SK-MEL-5 (cell line): ENCODE data around the genes PRELID1 and DDX41.

DNA sequence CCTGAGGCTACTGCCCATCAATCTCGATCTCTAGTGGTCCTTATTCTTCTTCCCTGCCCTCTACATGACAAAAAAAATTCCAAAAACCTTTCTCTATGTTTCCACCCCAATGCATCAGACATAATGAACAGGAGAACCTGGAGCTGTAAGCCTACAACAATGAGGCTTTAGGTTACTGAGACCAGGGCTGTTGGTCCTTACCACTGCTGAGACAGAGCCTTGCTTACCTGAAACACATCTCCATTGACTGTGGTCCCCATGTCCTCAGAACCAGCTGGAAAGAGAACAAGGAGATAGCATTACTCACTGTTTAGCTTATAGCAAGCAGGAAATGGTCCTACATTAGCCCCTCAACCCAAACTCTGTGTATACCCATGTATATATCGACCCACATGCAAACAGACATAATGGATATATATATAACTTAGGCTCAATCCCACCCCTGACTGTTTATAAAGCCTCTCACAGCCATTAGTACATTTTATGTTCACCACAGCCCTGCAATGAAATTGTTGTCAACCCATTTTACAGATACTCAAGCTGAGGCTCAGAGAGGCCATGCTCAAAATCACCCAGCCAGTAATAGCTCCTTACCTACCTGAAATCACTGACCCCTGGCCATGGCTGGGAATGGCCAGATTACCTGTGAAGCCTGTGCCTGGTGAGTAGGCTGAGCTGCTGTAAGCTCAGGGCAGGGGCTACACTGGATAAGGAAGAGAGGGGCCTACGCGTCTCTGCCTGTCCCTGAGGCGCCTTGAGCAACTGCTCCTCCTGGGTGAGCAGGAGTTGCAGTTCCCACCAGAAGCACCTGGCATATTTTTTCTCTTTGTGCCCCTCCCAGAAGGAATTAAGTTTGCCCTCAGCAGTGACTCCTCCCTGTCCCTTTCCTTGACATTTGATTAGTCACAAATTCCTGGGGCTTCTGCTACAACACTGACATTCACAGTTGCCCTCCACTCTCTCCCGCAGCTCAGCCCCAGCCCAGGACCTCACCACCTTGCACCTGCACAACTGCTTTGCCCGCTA, 6.0 kb downstream of the CLTB start:
RAMPAGE:
- cytosol, long total RNA, result no peak
- long total RNA, result no peak
- nucleus, long total RNA, result no peak

DNA sequence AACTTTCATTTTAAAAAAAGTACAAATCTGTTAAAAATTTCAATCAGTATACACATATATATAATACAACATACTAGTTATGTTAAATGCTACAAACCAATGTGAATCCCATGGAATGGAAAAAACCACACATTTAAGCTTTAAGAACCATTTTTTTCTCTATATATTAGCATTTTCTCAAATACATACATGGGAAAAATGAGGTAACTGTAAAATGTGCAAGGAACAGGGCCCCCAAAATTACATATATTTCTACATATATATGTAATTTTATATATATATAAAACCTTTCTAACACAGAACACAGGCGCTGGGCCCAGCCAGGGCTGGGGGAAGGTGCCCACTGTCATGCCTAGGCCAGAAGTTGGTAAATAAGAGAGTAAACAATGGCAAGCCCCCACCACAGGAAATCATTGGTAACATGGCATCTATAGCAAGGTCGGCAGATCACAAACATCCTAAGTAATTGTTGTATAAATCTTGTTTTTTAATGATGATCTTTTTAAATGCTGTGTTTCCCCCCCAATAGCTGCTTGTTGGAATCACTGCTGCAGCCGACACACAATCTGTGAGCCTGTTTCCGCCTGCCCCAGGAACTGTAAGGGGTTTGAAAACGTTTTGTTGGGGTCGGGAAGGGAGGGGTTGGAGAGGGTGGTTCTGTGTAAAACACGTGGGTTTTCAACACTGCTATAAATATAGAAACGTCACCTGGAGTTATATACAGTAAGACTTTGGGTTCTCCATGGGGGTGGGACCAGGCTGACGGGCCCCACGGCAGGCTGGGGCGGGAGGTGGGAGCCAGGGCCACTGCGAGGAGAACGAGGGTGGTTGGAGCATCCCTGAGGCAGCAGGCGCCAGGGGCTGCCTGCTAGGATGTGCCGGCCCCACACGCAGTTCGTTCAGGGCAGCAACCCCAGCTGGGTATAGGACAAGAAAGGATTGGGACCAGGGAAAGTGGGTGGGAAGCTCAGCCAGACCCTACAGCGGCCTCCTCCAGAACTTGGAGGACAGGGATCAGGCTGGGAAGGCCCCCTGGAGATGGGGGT, 10.1 kb downstream of the RNF44 start:
RAMPAGE:
- cytosol, long total RNA, result no peak
- long total RNA, result no peak
- nucleus, long total RNA, result no peak

DNA sequence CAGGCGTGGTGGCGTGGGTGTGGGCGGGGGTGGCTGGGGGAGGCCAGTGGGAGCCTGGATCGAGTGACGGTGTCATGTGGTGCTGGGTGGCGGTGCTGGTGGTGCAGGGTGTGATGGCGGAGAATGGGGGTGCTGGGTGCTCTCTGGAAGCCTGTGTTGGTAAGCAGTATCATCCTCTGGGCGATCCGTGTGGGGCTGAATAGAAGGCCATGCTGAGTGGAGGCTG, 27.0 kb downstream of the CDHR2 start:
RAMPAGE:
- cytosol, long total RNA, result no peak
- long total RNA, result no peak
- nucleus, long total RNA, result no peak

DNA sequence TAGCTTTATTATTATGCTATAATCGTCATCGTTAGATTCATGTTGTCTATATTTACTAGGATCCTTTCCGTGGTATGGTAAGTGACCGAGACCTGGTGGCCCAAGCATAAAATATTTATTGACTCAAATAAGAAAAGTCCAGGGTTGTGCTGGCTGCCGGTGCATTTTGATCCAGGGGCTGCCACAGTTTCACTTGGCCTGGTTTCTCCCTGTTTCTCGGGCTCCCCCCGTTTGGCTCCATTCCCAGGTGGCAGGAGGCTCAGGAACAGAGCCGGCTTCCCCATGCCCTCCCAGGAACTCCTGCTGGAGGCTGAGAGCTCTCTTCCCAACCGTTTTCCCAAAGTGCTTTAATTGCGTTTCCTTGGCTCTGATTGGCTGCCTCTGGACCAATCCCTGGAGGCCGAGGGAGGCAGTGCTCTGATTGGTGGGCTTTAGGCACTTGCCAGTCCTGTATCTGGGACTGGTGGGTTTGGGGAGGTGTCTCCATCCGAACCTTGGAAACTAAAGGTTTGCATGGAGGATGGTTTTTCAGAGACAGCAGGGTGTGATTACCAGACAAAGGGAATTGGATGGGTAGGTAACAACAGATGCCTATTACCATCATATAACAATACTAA, 4.8 kb downstream of the TSPAN17 start:
RAMPAGE:
- cytosol, long total RNA, result no peak
- long total RNA, result no peak
- nucleus, long total RNA, result no peak

RAMPAGE:
- cytosol, long total RNA, result no peak
- long total RNA, result no peak
- nucleus, long total RNA, result no peak
Observed at GRCh38 chr5:176817848-176818820, 7.8 kb downstream of the UNC5A start.

RAMPAGE:
- cytosol, long total RNA, result no peak
- long total RNA, result no peak
- nucleus, long total RNA, result no peak
Observed at GRCh38 chr5:177086297-177086767, 383 bp upstream of the FGFR4 start.

DNA sequence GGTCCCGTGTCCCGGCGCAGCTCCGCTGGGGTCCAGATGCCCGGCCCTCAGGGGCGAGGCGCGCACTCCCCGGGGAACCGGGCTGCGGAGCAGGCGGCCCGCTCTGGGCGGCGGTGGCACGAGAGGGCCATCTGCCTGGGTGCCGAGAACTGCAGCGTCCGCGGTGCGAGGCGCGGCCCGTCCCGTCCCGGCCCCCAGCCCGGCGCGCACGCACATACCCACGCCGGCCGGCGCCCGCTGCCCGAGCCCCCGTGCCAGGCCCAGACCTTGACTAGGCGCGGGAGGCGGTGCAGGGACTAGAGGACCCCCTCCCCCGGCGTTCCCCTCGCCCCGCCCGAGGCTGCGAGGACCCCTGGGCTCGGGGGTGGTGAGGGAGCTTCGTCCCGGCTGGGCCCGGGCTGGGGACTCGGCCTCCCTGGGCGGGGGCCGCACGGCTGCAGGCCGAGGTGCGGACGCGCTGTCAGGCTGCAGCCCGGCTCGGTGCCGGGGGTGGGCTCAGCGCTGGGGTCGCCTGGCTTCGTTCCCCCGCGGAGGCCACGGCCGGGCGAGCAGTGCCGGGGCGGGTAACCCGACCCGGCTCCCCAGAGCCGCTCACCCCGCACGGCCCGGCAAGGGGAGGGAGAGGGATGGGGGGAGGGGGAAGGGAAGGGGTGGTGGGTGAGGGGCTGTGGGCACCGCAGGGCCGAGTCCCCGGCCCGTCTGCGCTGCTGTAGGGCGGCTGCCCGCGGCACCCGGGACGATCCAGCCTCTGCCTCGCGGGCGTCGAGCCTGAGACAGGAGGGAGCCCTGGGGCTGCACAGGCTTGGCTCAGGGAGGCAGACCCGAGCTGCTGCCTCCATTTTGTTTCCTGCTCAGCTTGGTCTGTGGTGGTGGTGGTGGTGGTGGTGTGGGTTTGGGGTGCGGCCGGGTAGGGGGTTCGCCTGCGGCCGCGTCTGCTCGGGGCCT, 1.1 kb upstream of the NSD1 start:
RAMPAGE:
- cytosol, long total RNA, result no peak
- long total RNA, result no peak
- nucleus, long total RNA, result no peak

GRCh38 chr5:177144052-177144661, 10.6 kb downstream of the NSD1 start:
RAMPAGE:
- cytosol, long total RNA, result no peak
- long total RNA, result no peak
- nucleus, long total RNA, result no peak

DNA sequence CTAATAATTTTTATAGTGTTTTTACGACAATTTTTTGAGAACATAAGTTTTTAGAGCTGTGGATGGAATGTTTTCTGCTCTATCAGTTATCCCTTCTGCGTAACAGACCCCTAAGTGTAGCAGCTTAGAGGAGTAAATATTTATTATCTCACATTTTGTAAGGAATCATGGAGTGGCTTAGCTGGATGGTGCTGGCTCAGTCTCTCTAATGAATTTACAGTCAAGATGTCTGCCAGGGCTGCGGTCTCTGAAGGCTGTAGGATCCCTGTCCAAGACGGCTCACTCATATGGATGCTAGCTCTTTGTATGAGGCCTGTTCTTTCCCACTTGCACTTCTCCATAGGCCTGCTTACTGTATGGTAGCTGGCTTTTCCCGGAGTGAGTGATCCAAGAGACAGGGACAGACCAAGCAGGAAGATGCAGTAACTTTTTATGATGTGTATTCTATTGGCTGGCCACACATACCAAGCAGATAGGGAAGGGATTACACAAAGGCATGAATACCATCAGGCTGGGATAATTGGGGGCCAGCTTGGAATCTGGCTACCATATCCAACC, 20.3 kb downstream of the NSD1 start:
RAMPAGE:
- cytosol, long total RNA, result no peak
- long total RNA, result no peak
- nucleus, long total RNA, result no peak

DNA sequence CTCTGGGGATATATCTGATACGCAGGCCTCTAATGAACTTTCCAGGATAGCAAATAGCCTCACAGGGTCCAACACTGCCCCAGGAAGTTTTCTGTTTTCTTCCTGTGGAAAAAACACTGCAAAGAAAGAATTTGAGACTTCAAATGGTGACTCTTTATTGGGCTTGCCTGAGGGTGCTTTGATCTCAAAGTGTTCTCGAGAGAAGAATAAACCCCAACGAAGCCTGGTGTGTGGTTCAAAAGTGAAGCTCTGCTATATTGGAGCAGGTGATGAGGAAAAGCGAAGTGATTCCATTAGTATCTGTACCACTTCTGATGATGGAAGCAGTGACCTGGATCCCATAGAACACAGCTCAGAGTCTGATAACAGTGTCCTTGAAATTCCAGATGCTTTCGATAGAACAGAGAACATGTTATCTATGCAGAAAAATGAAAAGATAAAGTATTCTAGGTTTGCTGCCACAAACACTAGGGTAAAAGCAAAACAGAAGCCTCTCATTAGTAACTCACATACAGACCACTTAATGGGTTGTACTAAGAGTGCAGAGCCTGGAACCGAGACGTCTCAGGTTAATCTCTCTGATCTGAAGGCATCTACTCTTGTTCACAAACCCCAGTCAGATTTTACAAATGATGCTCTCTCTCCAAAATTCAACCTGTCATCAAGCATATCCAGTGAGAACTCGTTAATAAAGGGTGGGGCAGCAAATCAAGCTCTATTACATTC, 76.6 kb downstream of the NSD1 start:
RAMPAGE:
- cytosol, long total RNA, result no peak
- long total RNA, result no peak
- nucleus, long total RNA, result no peak

RAMPAGE:
- cytosol, long total RNA, result start-site peak on the minus strand at chr5:177303701-177303715, 33 and 35 reads in 2 replicates
- long total RNA, result no peak
- nucleus, long total RNA, result start-site peak on the minus strand at chr5:177303684-177303712, 183 and 71 reads in 2 replicates
Observed at GRCh38 chr5:177303493-177304154, at the start of gene PRELID1. Gene PRELID1 (plus strand): TSS chr5:177303799.

GRCh38 chr5:177432663-177433076, 6.2 kb downstream of the GRK6 start:
RAMPAGE:
- cytosol, long total RNA, result no peak
- long total RNA, result no peak
- nucleus, long total RNA, result no peak

DNA sequence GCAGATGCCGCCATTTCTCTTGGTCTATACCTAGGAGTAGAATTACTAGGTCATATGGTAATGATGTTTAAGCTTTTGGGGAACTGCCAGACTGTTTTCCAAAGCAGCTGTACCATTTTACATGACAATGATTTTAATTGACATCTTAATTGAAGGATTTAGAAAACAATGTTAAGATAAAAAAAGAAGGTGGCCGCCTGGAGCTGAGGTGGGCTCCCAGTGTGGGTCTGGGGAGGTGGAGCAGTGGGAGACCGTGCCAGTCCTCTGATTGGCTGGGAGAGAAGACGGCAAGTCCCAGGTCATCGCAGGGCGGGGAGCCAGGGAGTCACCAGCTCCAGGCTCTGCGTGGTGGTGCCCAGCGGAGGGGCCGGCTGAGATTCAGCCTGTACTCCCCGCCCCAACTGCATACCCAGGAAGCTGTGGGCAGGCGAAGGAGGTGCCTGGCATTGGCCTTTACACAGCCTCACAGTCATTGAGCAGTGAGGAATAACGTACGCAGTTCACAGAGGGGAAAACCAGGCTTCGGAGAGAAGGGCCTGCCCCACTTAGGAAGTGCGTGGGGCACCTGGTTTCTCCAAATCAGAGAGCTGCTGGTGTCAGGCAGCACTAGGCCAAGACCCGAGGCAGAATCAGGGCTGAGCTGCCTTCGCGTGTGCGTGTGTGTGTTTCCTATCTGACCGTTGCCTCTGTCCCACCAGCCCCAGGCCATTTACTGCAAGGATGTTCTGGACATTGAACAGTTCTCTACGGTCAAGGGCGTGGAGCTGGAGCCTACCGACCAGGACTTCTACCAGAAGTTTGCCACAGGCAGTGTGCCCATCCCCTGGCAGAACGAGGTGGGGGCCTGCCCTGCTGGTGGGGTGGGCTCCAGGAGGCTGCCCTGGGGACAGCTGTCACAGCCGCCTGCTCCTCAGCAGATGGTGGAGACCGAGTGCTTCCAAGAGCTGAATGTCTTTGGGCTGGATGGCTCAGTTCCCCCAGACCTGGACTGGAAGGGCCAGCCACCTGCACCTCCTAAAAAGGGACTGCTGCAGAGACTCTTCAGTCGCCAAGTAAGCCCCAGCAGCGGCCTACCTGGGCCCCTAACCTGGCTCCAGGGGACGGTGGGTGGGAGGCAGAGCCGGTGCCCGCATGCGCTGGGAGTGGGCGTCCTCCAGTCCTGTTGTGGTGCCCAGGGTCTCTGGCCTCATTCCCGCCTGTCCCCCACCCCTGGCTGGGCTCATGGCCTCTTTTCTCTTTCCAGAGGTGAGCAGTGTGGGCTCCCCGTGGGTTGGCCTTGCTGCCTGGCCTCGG, 6.2 kb upstream of the PRR7 start:
RAMPAGE:
- cytosol, long total RNA, result no peak
- long total RNA, result no peak
- nucleus, long total RNA, result no peak

DNA sequence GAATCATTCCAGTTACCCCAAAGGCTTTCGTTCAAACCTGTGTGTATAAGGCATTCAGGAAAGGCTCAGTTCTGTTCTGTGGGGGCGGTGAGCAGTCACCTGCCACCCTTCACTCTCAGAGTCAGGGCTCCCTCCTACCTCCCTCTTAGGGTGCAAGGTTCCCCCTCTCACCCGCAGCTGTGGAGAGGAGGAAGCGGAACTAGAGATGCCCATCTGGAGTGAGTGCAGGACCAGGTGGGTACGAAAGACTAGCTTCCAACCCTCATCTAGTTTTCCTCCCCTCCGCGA, 7.1 kb downstream of the PRR7 start:
RAMPAGE:
- cytosol, long total RNA, result no peak
- long total RNA, result no peak
- nucleus, long total RNA, result no peak

DNA sequence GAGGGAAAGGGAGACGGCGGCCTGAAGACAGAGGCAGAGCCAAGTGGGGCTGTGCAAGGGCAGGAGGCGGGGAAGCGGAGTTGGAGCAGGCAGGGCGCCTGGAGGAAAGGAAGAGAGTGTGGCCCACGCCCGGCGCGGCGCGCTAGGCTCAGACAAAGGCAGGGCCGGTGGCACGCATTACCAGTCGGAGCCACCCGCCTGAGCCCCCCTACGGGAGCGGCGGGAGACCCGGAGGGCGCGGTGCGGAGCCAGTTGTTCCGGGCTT, 7.4 kb downstream of the PRR7 start:
RAMPAGE:
- cytosol, long total RNA, result no peak
- long total RNA, result no peak
- nucleus, long total RNA, result no peak

DNA sequence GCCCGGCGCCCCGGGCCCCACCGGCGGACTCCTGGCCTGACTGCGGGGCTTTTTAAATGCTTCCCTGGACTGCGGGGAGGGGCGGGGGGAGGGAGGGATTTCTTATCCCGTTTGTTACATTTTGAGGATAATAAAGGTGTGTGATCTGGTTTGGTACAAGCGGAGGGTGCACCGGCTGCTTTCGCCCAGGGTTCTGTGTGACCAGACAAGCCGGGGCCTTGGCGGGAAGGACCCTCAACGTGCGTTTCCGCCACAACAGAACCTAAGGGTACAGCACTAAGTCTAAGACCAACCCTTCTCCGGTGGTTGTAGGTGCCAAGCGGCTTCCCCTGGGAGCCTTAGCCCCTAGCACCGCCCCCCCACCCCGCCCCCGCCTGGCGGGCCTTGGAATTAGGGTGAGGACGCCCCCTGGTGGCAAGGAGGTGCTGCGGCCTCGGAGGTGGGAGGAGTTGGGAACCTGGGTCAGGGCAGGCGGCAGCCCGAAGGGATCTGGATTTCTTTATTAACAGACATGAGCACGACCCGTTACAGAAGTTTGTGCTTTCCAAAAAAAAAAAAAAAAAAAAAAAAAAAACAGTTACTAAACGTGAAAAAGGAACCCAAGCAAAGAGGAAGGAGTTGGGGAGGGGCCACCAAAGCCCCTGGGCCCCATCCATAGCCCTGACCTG, 9.6 kb downstream of the PRR7 start:
RAMPAGE:
- cytosol, long total RNA, result no peak
- long total RNA, result no peak
- nucleus, long total RNA, result no peak

GRCh38 chr5:177456796-177457046, 10.1 kb downstream of the PRR7 start:
RAMPAGE:
- cytosol, long total RNA, result no peak
- long total RNA, result no peak
- nucleus, long total RNA, result no peak

DNA sequence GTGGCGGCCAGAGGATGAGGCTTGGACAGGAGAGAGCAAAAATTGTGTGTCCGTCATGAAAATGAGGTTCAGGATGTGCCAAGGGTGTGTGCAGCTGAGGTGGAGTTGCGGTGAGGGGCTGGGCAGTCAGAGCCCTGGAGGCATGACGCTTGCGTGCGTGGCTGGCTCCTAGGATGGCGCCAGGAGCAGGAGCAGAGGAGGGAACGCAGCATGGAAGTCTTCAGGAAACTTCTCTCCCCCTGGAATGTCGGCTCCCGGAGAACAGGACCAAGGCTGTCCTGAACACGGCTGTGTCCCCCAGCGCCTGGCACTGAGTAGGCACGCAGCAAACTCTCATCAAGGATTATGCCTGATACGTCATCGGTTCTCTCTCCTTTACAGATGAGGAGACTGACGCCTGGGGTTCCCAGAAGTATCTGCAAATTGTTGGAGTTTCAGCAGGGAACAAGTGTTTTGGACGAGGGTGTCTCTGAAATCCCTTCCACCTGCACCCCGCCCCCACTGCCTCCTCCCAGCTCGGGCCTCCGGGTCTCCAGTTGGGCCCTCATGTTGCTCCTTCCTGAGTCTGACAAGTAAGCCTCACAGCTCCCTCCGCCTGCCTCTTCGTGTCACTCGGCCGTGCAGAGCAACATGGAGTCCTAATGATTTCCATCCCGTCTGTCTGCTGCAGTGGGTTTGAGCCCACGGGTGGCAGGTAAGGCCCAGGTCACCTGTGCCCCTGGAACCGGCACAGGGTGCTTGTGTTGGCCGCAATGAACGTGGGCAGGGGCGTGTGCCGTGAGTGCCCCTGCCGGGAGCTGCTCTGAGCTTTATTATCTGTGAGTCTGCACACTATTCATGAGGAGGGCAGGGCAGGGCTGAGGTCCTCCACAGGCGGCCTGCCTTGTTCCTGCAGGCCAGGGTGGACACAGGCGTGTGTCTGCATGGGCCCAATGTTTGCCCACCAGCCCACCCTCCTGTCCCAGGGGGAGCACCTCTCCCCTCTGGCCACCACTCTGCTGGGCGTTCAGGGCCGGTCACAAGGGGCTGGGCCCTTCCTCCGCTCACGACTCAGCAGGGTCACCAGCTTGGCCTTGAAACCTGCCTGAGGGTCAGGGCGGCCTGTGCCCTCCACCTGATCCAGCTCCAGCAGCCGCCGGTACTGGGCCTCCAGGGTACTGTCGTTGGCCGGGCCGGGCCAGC, 6.0 kb upstream of the PDLIM7 start:
RAMPAGE:
- cytosol, long total RNA, result no peak
- long total RNA, result no peak
- nucleus, long total RNA, result no peak

GRCh38 chr5:177516860-177517860, at the start of gene DDX41:
Gene DDX41 (minus strand): TSS chr5:177516961.
RAMPAGE:
- cytosol, long total RNA, result start-site peak on the minus strand at chr5:177516939-177516957, 88 and 117 reads in 2 replicates
- long total RNA, result start-site peak on the minus strand at chr5:177516933-177516957, 55 and 105 reads in 2 replicates
- nucleus, long total RNA, result start-site peak on the minus strand at chr5:177516910-177516973, 204 and 164 reads in 2 replicates

DNA sequence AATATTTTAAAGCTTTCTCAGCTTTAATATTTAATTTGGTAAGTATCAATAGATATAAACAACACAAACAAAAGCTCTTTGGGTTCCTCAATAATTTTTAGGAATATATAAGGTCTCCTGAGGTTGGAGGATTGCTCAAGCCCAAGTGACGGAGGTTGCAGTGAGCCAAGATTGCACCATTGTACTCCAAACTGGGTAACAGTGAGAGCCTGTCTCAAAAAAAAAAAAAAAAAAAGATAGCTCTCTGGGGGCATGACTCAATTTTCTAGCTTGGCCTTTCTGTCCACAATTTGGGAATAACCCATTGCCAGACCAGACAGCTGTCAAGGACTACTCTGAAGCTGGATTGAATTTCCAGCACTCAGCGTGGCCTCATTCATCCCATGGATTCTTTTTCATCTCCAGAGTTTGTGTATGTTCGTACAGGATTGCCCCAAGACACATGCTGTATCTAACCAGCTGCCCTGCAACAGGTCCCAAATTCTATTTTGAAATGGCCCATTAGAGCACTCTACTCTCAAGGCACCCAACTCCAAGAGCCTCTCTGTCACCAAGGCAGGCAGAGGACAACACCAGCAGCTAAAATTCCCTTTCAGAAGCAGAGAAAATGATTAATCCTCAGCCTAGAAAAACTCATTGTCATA, 8.8 kb downstream of the FAM193B start:
RAMPAGE:
- cytosol, long total RNA, result no peak
- long total RNA, result no peak
- nucleus, long total RNA, result no peak